ENCODE data around the genes TPSG1, TELO2 and SYNGR3.

- PRO-cap = no peak
Measured at GRCh38 chr16:1225078-1225556, at the start of gene TPSG1. TSS of gene TPSG1 (minus strand) at chr16:1225268.

GRCh38 chr16:1291949-1292268 is 17.5 kb upstream of the UBE2I start:
- PRO-cap = no peak

DNA sequence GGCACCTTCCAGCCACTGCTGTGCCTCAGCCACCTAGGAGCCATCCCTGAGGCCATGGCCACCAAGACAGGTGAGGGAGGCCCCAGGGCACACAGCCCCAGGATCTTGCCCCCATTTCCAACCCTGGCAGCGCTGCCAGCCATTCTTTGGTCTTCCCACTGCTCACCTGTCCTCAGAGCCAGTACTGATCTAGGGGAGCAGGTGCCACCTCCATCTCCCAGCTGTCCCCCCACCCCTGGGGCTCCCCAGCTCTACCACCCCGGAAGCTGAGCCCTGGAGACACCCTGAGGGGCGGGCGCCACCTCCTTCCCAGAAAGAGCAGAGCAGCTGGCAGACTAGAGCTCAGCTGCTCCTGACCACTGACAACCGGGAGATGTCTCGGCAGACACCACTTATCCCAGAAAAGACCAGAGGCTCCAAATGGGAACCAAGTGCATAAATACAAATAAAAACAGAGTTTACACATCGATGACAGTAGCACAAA is 12.0 kb downstream of the GNPTG start:
- PRO-cap = no peak

DNA sequence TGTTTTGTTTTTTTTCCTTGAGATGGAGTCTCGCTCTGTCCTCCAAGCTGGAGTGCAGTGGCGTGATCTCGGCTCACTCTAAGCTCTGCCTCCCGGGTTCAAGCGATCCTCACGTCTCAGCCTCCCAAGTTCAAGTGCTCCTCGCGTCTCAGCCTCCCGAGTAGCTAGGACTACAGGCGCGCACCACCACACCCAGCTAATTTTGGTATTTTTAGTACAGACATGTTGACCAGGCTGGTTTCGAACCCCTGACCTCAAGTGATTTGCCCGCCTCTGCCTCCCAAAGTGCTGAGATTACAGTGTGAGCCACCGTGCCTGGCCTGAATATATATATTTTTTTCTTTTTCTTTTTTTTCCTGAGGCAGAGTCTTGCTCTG is 18.3 kb downstream of the UNKL start:
- PRO-cap = no peak

DNA sequence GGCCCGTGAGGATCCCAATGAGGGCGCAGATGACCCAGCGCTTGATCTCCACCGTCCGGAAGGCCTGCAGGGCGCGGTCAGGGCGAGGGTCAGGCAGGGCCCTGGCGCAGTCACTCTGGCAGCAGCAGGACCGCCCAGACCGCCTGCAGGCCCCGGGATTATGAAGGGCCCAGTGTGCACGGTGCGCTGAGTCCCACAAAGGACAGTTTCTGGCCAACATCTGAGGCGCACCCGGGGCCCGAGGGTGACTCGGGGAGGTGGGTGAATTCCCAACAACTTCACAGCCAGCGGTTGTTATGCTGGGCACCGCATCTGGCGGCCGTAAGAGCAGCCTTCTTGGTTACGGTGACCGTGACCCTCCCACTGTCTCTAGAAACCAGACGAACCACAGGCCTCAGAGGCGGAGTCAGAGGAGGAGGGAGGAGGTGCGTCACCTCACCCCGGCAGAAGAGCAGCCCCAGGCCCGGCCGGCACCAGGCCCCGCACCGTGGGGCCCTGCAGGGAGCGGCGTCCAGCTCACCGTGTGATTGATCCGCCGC is 13.9 kb downstream of the CLCN7 start:
- PRO-cap = no peak

DNA sequence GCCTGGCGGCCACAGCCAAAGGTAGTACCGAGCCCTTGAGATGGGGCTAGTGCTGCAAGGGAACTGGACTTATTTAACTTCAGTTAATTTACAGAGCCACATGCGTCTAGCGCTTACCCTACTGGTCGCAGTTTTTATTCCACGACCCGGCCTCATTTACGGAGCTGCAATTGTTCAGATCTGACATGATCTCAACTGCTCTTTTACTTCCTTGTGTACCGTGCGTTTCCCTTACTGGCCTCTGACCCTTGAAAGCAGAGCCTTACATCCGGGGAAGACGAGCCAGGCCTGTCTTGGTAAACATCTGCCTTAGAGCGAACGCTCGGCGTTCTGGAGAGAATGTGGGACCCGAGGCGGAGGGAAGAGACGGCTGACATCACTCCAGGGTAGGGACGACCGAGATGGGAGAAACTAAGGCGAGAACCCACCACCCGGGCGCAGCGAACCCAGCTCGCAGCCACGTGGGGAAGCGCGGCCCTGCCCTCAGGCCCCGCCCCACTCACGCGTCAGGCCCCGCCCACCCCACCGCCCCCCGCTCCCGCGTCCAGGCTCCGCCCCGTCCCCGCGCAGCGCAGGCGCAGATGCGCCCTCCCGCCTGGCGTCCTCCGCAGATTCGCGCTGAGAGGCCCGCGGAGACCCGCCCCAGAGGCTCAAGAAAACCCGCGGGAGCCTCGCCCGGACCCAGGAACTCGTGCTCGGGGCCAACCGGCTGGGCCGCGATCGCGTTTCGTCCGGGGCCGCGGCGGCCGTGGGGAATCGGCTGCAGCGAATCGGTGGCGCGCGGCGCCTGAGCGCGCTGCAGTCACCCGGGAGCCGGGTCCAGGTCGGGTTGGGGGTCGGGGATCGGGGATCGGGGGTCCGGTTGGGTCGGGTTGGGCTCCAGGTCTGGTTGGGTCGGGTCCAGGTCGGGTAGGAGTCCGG is at the start of gene TELO2:
Gene TELO2, plus strand, starts transcription at position 578 of the 921 bp plus-strand sequence.
- PRO-cap = bidirectional peak, plus-strand start at position 794 of the sequence, minus-strand start at position 479 of the sequence

- PRO-cap = bidirectional peak, plus-strand start at chr16:1533917, minus-strand start at chr16:1533910
Measured at GRCh38 chr16:1533853-1534959, 740 bp downstream of the TMEM204 start.

DNA sequence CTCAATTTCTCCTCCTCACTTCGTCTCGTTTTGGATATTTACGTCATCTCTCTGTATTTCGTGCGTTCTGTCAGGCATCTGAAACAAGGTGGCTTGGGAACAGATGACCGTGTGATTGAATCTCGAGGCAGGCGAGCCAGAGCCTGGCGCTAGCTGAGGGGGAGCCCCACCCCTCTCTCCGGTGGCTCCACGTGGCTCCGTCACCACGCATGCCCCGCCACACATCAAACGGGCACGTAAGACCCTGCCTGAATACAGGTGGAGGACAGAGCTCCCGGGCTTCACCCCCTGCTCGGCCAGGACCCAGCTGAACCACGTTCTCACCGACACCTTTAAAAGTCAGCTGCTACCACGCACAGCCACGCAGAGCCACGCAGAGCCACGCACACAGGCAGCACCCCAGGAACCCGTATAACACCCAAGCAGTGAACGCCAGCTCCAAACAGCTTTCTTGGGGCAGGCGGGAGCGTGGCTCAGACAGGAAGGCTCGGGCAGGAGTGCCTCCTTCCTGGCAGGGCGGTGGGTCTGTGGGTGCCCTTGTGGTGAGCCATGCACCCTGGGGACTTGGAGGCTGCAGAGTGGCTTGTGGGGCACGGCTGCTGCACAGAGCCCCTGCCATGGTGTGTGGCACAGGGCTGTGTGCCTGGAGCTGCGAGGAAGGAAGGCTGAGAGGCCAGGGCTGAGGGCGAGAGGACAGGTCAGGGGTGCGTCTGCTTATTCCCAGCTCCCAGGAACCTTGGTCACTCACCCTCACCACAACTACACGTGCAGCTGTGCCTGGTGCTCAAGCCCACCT is 4.4 kb downstream of the TMEM204 start:
- PRO-cap = no peak

DNA sequence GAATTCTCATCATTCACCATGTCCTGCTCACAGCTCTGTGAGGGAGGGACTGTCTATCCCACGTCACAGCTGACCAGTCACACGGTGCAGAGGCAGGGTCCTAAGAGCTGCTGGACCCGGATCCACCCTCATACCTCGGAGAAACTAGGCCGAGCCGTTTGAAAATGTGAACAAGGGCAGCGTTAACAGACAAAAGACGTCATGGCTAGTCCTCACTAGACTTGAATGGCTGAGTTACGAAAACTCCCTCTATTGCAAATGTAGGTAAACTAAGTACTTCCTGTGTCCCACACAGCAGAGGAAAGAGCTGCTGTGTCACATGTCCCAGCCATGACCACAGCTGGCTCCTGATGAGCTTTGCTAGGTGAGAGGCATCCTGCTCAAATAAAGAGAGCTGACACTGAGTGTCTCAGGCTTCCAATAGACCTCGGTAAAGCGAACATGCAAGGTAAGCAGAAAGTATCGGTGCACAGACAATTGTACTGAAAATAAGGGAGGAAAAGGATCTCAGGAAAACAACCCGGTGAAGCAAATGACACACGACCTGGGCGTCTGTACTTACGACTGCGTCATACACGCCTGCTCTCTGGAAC is 26.0 kb downstream of the TMEM204 start:
- PRO-cap = no peak

DNA sequence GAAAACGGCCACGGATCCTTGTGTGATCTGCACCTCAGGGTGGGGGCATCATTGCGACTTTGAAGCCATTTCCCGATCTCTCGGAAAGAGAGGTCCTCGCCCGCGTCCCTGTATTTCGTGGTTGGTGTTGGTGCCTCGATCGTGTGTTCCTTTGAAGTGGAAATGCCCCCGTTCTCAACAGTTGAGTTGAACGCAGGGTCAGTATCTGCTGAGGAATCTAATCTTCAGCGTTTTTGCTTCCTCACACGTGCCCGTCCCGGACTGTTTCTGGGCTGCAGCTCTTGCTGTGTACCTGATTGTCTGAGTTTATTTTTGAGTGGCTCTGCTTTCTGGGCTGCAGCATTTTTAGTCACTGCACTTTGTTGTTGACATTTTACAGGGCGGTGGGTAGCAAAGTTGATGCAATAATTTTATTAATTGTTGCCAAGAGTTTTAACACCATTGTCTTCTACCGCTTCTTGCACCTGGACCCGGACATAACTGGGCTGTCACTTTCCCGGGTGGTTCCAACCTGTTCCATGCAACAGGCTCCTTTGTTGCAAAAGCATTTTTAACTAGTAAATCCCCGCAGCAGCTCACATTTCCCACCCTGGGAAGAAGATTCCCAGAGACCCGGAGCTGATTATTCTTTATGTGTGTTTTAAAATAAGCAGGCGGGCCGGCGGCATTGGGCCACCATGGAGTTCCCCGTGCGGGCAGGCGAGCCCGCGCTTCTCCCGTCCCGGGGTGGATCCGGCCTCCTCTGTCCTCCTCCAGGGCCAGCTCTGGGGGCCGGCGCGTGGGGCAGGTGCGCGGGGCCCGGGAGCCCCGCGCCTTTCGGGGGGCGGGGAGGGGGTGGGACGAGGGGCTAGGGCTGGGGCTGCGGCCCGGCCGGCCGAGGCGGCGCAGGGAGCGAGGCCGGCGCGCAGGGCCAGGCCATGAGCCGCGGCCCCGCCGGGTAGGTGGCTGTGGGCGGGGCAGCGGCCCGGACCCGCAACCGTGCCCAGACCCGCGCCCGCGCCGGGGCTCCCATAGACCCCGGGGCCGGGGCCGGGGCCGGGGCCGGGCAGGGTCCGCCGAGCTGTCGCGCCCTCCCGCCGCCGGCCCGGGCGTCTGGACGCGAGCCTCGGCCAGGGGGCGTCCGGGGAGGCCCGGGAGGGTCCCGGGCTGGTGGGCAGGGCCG is 1.5 kb downstream of the CRAMP1 start:
- PRO-cap = unidirectional peak, plus-strand start at position 877 of the sequence; unidirectional peak, plus-strand start at position 1,011 of the sequence

DNA sequence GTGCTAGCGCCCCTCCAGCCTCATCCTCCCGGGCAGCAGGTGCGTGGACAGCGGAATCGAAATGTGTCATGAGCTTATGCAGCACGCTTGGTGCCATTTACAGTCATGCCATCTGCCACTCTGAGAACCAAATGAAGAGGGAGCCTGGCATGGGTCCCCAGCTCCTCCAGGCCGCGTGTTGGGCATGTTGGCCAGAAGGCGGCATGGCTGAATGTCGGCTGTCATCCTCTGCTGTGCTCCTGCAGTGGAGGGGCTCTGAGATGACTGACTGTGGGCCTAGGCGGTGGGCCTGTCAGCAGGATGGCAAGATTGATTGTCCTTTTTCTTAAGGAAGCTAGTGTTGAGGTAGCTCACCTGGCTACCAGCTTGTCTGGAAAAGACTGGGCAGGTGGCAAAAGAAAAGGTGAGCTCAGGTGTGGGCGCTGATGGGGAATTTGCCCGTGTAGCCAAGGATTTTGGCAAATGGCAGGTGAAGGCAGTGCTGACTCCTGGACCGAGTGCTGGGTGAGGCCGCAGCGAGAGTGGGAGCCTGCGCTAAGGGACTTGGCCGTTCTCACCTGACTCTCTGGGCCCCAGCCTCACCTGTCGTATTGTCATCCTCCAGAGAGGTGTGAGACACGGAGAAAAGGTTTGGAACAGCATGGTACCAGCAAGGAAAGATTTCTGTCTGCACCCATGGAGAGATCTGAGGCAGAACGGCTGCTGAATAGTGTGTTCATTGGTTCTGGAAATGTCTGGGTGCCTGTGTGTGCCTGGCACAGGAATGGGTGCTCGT is 31.7 kb downstream of the CRAMP1 start:
- PRO-cap = no peak

DNA sequence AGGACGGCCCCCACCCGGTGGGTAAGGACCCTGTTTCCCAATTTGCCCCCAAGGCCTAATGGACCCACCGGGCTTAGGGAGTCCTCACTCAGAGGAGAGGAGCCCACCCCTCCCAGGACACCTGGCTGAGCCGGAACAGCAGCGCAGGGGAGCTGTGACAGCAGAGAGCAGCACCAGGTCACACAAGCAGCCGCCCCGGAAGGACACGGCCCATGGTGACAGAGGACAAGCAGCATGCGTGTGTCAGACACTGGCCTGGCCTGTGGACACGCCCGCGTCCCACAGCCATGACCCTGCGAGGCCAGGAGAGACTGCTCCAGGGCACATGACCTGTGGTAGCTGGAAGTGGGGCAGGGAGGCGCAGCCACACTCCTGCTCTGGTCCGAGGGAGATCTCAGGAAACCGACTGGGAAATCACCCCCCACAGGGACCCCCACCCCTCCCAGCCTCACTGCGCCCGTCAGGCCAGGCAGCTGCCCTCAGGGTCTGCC is 2.4 kb downstream of the SPSB3 start:
- PRO-cap = no peak

GRCh38 chr16:1825801-1826015 is 917 bp downstream of the HAGH start:
- PRO-cap = no peak

DNA sequence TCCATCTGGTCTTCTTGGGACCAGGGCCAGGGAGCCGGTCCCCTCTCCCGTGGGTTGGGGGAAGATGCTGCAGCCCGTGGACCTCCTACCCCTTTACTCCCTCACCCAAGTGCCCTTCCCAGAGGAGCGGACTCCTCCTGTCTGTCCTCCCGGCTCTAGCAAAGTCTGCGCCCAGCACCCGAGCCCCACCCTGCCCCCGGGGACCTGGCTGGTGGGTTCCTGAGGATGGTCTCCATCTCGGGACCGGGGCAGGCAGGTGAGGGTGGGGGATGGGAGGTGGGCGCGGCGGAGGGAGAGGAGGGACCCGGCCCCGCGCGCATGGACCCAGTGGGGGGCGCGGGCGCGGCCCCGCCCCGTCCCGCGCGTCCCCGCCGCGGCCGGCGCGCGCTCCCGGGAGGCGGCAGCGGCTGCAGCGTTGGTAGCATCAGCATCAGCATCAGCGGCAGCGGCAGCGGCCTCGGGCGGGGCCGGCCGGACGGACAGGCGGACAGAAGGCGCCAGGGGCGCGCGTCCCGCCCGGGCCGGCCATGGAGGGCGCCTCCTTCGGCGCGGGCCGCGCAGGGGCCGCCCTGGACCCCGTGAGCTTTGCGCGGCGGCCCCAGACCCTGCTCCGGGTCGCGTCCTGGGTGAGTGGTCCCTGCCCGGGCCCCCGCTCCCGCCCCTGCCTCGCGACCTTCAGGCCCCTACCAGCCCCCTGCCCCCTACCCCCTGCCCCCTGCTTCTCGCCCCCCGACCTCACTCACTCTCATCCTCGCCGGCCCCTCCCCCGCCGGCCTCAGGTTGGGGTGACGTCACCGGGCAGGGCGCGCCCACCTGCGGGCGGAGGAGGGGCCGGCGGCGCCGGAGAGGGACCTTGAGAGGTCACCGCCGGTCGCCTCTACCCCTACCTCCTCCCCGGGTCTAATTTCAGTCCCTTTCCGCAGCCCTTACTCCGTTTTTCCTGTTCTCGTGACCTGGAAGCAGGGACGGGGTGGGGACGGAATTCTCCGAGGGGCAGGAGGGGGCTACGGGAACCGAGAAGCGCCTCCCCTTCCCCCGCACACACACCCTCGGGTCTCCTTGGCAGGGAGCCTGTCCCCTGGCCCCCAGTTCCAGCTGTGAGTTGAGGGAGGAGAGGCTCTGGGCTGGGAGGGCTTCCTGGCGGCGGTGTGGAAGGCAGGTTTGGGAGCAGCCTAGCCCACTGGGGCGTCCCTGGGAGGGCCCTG is at the start of gene SYNGR3:
Gene SYNGR3, plus strand, starts transcription at position 395 of the 1,205 bp plus-strand sequence.
- PRO-cap = no peak

DNA sequence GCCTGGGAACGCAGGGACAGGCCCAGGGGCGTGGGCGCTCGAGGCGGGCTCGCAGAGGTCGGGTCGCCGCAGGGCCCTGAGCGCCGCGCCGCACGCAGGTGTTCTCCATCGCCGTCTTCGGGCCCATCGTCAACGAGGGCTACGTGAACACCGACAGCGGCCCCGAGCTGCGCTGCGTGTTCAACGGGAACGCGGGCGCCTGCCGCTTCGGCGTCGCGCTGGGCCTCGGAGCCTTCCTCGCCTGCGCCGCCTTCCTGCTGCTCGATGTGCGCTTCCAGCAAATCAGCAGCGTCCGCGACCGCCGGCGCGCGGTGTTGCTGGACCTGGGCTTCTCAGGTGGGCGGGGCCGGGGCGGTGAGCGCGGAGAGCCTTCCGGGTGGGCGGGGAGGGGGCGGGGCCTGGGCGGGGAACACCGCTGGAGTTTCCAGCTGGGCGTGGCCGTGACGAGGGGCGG is 2.1 kb downstream of the SYNGR3 start:
- PRO-cap = unidirectional peak, minus-strand start at position 239 of the sequence

DNA sequence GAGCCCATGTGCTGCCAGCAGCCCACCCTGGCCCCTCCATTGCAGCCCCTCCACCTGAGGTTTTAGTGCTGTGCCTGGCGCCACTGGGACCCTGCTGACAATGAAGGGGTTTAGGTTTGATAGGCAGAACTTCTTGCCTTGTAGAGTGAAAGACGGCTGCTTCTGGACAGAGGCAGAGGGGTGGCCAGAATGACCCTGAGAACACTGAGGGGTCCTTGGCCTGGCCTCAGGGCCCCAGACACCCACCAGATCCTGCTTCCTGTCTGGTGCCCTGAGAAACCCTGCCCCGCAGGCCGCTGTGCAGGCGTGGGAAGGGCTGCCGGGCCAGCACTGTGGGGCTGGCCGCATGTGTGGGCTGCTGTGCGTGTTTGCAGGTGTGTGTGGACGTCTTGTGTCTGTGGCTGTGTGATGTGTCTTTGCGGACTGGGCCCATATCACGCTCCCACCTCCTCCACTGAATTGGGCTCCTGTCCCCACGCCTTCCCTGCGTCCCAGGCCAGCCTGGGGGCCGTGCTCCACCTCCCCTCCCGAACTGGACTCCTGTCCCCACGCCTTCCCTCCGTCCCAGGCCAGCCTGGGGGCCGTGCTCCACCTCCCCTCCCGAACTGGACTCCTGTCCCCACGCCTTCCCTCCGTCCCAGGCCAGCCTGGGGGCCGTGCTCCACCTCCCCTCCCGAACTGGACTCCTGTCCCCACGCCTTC is 7.3 kb downstream of the NHERF2 start:
- PRO-cap = no peak

GRCh38 chr16:2034530-2035013 is 7.9 kb downstream of the NHERF2 start:
- PRO-cap = no peak

DNA sequence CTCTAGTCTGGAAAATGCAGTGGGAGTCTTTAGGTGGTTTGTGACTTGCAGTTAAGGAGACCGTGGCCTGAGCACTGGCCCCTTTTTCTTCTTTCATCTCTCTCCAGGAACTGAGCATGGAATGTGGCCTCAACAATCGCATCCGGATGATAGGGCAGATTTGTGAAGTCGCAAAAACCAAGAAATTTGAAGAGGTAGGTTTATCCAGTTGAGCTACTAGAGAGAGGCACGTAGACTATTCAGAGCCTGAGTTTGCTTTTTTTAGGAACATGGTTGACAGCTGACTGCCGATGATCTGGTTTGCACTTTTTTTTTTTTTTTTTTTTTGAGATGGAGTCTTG is 2.5 kb downstream of the TSC2 start:
- PRO-cap = no peak

GRCh38 chr16:2096984-2097798 is 38.5 kb downstream of the PKD1 start:
- PRO-cap = no peak

DNA sequence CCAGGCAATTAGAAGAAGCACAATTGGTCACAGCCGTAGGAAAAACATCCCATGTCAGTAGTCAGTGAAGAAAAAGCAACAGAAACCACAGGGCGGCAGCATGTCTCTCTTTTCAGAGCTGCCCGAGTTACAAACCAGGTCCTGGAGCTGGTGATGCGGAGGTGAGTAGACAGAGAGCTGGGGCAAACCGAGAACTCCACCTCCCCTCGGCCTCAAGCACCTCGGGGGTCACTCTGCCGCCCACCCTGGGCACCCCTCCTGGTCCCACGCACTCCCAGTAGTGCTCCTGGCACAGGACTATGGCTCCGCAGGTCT is 14.3 kb downstream of the PKD1 start:
- PRO-cap = no peak

All from right cardiac atrium (tissue), 1 donor.